ENCODE measurements around a stretch of chr7.

DNA sequence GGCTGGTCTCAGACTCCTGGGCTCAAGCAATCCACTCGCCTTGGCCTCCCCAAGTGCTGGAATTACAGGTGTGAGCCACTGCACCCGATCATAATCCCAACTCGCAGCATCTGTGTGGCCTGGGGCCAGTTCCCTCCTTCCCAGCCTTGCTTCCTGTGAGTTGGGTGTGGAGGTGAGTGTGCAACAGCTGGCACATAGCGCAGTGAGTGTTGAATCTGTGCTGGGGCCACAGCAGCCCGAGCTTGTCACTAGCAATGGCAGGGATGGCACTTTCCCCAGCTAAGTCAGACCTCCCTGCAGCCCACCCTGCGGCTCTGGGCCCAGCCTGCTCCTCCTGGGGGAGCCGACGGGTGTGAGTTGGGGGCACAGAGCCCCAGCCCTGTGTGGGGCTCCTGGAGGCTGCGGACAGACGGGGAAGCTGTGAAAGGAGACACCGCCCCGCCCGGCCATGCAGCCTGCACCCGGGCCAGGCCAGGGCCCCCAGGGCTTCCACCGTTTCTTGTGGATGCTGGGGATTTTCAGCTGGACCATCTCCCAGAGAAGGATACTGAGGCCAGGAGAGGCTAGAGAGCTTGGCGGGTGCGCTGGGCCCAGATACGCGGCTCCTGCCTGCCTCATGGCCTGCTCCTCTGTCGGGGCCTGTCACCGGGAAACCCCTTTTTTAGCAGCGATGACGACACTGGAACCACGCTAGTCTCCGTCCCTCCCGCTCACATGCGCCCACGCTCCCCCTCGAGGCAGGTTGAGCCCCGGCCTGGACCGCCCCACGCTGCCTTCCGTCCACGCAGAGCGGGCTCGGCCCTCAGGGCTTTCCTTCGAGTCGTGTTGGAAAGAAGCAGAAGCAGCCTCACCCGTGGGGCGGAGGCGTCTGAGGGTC is 11.9 kb downstream of the TMEM184A start:
- PRO-cap, result no peak
- RAMPAGE, long total RNA, 3 experiments, result no peak in any of the 3 experiments

- PRO-cap, result no peak
- RAMPAGE, long total RNA, 3 experiments, result no peak in any of the 3 experiments
These were observed 4.9 kb upstream of the ELFN1 start for GRCh38 chr7:1665112-1665561.

DNA sequence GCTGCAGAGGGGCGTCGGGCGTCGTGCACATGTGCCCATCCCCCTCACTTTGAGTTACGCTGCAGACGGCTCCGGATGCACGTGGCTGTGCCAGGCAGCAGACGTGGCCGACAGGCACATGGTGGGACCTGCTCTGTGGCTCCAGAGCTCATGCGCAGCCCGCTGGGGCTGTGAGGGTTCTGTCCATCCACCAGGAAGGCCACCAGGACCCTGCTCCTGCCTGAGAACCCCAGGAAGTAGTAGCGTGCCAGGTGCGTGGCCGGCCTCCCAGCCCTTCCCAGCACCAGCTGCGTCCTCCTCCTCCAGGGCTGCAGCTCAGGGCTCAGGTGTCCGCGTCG is 24.9 kb downstream of the ELFN1 start:
- PRO-cap, result no peak
- RAMPAGE, long total RNA, 3 experiments, result no peak in any of the 3 experiments

- PRO-cap, result no peak
- RAMPAGE, long total RNA, 3 experiments, result no peak in any of the 3 experiments
These were observed 43.7 kb downstream of the ELFN1 start for GRCh38 chr7:1713583-1714291.

- PRO-cap, result no peak
- RAMPAGE, long total RNA, 3 experiments, result no peak in any of the 3 experiments
These were observed 56.1 kb downstream of the ELFN1 start for GRCh38 chr7:1726112-1726573.

DNA sequence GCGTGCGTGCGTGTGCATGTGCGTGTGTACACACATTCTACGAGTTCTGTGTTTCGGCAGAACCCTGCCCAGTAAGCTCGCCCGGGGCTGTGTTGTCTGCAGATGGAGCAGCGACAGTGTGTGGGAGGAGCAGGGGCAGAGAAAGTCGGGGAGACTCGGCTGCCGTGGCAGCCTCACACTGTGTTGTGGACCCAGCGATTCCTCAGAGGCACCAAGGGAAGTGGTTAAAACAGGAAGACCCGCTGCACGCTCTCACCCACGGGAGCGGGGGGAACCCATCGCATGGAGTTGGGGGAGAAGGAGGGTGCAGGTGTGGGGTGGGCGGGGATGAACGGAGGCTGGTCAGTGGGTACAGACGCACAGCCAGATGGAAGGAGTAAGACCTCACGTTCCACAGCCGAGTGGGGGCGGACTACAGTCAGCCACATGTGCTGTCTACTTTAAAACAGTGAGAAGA is 250.2 kb downstream of the ELFN1 start:
- PRO-cap, result no peak
- RAMPAGE, long total RNA, 3 experiments, result no peak in any of the 3 experiments

DNA sequence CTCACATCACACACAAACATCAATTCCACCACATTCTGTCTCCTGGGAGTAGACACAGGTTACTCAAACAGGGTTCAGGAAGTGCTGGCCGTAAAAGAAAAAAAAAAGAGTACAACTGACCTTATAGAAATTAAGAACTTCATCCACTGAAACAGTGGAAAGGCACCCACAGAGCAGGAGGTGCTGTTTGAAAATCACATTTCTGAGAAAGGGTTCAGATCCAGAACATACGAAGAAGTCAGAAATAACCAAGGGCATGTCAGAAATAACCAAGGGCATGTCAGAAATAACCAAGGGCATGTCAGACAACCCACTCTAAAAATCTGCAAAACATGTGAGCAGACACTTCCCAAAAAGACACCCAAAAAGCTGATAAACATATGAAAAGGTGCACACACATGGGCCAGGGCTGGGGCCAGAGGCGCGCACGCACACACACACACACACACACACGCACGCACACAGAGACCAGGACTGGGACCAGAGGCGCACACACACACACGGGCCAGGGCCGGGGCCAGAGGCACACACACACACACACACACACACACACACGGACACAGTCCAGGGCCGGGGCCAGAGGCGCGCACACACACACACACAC is 268.3 kb downstream of the ELFN1 start:
- PRO-cap, result no peak
- RAMPAGE, long total RNA, 3 experiments, result no peak in any of the 3 experiments

DNA sequence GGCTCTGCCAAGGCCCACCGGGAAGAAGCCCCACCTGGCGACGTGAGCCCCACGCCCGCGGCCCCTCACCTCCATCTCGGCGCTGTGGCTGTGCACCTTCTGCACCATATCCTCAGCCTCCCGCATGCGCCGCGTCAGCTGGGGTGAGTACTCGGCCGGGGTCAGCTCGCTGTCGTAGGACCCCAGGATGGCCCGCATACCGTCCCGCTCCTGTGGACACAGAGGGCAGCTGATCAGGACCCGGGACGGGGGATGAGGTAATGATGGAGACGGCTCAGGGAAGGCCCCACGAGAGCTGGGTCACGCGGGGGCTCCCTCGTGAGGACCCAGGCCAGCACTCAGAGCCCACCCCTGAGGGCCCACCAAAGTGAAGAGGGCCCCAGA is 218.3 kb downstream of the MAD1L1 start:
- PRO-cap, result no peak
- RAMPAGE, long total RNA, 3 experiments, result no peak in any of the 3 experiments

- PRO-cap, result no peak
- RAMPAGE, long total RNA, 3 experiments, result no peak in any of the 3 experiments
These were observed 14.3 kb downstream of the EIF3B start for GRCh38 chr7:2368628-2369713.

GRCh38 chr7:2405869-2406433 is 2.5 kb downstream of the CHST12 start:
- PRO-cap, result no peak
- RAMPAGE, long total RNA, 3 experiments, result no peak in any of the 3 experiments

DNA sequence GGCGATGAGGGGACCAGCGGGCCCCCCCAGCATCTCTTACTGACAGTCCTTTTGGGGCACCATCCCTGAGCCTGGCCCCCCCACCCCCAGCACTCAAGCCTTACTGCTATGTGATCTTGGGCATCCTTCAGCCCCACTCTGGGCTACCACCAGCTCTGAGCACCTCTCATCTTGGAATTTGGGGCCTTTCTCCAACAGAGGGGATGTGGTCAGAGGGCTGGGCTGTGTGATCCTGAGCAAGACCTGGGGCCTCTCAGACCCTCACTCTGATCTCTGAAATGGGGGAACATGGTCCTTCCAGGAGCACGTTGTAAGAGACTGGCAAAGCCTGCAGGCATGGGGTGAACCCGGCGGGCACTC is 1.9 kb downstream of the LFNG start:
- PRO-cap, result no peak
- RAMPAGE, long total RNA, 3 experiments, result no peak in any of the 3 experiments

DNA sequence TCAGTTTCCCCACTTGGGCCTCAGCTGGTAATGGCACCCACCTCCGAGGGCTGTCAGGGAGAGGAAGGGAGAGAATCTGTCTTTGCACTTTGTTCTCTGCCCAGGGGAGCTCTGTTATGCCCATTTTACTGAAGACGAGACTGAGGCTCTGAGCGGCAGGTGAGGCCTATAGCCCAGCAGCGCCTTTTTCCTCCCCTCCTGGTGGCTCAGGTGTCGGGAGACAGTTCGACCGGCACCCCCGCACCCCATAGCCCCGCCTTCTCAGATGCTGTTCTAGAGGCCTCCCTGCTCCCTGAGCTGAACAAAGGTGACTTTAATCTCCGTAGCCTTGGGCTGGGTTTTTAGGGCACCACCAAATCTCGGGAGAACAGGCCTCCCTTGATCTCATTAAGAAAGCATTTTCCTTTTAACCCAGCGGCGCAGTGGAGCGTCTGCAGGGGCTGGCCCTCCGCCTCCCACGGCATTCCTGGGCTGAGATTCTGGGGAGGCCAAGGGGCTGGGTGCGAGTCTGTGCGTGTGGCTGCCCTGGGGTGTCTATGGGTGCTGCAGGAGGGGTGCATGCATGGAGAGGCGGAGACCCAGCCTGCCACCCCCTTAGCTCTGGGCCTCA is 3.3 kb downstream of the LFNG start:
- PRO-cap, result no peak
- RAMPAGE, long total RNA, 3 experiments, result no peak in any of the 3 experiments

DNA sequence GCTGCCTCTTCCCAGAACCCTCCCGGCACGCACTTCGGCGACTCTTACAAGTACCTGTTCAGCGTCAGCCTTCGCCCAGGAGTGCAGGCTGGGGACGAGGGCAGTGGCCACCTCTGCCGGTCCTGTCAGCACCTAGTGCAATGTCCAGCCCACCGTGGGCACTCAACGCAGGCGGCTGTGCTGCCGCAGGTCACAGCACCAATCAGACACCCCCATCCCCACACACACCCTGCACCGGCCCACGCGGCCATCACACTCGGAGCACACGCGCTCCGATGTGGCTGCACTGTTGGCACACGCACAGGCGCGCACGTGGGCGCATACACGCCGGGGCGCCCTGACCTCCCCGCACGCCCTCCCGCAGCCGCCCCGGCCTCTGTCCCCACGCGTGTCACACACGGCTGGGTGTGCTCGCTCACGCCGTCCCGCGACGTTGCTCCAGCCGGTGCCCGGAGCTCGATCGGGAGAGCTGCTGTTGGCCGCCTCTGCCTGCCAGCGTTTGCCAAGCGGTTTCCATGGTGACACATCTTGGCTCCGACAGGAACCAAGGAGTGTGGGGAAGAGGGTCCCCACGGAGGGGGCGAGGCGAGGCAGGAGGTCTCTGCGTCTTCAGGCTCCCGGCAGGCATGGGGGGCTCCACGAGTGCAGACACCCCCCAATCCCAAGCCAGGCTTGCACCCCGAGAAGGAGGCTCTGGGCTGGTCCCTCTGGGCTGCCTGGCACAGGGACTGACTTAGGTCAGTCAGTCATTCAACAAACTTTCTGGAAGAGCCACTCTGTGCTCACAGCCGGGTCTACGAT is 12.0 kb downstream of the LFNG start:
- PRO-cap, result no peak
- RAMPAGE, long total RNA, 3 experiments, result no peak in any of the 3 experiments

GRCh38 chr7:2607028-2608211 is 24.4 kb upstream of the TTYH3 start:
- PRO-cap, result no peak
- RAMPAGE, long total RNA, 3 experiments, result no peak in any of the 3 experiments

DNA sequence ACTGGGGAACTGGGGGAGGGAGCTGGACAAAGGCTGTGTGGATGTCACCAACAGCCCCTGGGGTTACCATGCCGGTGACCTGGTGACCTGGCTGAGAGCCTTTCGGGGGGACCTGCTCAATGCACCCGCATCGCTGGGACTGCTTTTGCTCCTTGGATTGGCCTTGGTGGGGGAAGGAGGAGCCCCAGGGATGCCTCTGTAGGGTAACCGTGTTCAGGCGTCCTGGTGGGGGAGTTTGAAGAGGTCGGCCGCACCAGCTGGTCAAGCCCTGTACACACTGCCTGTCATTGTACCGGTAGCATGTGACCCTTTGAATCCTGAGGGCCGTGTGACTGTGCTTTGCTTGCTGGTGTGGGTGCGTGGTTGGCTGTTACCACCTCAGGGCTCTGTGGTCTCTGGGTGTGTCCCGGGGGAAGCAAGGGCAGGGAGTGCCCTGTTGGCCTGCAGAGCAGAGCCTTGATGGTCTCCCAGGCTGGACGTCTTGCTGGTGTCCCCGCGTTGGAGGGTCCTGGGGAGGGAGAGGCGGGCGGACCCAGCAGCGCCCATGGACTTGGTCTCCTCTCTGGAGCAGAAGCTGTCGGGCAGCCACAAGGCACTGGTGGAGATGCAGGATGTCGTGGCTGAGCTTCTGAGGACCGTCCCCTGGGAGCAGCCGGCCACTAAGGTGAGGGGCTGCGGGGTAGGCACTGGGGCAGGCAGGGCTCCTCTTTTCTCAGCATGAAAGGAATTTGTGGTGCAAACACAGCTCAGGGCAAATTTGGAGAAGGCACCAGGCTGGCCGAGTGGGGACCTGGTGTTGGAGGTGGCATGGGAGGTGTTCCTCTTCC is 20.8 kb downstream of the TTYH3 start:
- PRO-cap, result no peak
- RAMPAGE, long total RNA, 3 experiments, result no peak in any of the 3 experiments

DNA sequence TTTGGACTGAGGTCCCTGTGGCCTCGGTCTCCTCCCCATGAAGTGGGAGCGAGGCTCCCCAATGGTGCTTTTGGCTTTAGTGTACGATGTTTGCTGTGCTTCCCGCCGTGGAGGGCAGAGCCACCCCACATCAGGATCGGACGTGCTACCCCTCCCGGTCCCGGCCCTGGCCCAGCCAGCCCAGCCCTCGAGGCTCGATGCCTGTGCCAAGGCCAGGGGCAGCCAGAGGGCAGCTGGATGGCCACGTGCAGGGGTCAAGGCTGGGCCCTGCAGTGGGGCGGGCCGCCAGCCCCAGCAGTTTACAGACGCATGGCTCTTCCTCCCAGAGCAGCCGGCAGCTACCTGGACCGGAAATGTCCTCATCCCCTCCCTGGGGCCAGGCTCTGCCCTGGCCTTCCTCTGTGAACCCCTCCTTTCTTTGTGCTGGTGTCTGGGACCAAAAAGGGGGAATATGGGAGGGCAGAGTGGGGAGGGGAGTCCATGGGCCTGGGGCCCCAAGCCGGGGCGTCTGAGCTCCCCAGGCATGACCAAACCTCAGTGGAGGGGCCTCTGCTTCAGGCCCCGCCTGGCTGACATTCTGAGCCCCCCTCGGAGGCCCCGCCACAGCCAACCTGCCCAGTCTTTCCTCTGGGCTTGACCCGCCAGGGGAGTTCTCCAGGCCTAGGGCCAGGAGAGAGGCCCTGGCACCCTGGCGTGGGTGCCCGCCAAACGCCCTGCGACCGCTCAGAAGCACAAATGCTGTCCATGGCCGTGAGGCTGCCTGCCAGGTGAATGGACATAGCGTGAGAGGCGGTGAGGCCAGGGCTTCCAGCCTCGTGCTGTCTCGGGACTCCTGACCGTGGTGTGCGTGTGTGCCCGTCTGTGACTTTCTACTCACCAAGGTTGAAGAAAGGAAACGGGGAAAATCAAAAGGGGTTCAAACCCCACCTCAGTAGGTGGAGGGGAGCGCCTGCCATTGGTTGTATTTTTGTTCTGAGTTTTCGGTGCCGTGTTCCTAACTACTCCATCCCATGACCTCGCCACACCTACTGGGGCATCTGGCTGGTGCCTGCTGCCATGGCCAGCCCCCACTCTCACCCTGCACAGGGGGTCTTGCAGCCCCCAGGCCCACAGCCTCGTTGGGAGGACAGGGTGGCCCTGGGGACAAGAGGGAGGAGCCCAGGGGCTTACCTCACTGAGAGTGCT is 24.6 kb upstream of the AMZ1 start:
- PRO-cap, result no peak
- RAMPAGE, long total RNA, 3 experiments, result no peak in any of the 3 experiments

- PRO-cap, result no peak
- RAMPAGE, long total RNA, 3 experiments, result no peak in any of the 3 experiments
These were observed 21.6 kb downstream of the AMZ1 start for GRCh38 chr7:2709483-2710213.

DNA sequence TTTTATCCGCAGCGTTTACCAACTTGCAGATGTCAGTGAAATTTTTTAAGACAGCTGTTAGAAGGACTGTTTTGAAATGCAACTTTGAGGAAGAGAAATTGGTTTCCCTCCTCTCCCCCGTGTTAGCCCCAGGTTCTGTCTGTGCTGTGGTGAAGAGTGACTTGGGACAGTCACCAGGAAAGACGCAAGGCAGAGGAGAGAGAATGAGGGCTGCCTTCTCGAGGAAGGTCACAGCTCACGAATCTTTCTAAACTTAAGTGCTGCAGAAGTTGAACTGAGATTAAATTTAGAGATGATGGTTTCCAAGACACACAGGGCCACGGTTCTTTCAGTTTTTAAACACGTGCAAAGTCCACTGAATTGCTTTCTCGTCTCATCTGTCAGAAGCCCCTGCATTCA is 27.6 kb downstream of the AMZ1 start:
- PRO-cap, result no peak
- RAMPAGE, long total RNA, 3 experiments, result no peak in any of the 3 experiments

DNA sequence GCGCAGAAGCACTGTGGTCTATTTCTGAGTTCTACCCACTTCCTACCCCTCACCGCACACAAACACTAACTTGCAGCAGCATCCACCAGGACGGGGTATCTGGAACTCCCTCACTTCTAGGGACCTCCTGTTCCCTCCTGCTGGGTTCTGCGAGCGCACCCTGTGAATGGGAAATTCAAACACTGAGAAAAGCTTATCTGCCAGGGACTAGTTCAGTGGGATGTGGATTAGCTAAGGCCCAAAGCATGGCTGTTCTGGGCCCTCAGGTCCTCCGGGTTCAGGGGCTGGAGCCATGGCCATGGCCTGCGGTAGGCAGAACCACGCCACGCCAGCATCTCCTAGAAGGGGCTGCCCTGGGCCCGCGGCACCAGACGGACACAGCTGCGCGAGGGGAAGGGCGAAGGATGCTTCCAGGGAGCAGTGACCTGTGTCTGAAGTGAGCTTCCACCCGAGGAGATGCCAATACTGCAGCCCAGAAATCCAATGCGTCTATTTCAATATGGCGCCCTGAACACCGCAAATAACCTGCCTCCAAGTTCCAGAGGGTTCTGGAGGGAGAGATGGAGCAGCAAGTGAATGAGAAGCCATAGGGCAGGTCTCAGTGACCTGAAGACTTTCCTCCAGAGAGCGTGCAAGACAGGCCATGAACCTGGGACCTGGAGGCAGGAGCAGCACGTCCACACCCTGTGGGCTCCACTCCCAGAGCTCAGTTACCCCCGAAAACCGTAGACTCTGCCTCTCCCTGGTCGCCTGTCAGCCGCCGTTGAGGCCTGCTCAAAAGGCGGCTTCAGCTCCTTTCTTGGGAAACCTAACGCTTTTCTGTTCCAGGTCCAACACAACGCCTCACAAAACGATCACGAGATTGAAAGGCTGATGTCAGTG is 37.2 kb downstream of the AMZ1 start:
- PRO-cap, result no peak
- RAMPAGE, long total RNA, 3 experiments, result no peak in any of the 3 experiments

GRCh38 chr7:2734662-2735773 is 47.0 kb downstream of the AMZ1 start:
- PRO-cap, result unidirectional peak, minus-strand start at chr7:2735078
- RAMPAGE, long total RNA, 3 experiments, result no peak in any of the 3 experiments

Measured in tibial nerve (tissue), 3 donors.